Fallopian tube (tissue), 1 donor: ENCODE measurements around the genes HSPA8, OR10D3 and TBRG1.

- PRO-cap: no peak
Measured at GRCh38 chr11:121959062-121959371, 157.0 kb downstream of the BLID start.

- PRO-cap: bidirectional peak, plus-strand start at chr11:122100833, minus-strand start at chr11:122100438
Measured at GRCh38 chr11:122100073-122101121, 15.6 kb downstream of the BLID start.

DNA sequence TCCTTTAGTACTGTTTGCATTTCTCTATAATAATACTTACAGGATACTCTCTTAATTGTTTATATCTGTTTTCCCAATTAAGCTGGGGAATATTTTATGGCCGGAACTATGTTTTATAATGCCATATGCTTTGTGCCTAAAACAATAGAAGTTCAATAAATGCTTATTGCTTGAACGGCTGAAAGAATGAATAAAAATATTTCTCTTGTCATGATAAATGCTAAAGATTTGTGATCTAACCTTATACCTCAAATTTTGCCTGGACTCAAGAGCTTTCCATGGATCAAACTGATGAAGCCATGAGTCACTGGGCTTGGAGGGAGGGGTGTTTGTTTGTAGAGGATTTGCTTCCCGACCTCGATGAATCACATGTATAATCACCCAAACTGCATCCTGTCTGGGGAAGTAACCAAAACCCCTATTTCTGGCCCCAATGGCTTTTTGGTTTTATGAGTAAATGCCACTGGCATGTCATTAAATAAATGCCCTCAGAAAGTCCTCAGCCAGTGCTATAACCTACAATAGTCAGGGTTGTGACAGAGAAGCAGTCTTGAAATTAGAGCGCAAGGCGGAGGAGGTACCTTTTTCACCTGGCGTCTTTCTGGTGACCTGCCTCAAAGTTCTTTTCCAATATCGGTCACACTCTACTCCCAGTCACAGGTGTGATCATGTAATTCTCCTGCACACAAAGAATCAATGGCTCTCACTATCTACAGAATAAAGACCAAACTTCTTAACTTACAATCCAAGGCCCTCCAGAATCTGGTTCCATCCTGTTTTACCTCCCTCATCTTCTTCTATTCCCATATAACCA lies 81.0 kb upstream of the BLID start:
- PRO-cap: no peak

- PRO-cap: bidirectional peak, plus-strand start at chr11:122366146, minus-strand start at chr11:122366177; bidirectional peak, plus-strand start at chr11:122366352, minus-strand start at chr11:122366205
Measured at GRCh38 chr11:122365938-122366416, 250.0 kb upstream of the BLID start.

- PRO-cap: no peak
Measured at GRCh38 chr11:122629102-122629482, 26.4 kb upstream of the UBASH3B start.

DNA sequence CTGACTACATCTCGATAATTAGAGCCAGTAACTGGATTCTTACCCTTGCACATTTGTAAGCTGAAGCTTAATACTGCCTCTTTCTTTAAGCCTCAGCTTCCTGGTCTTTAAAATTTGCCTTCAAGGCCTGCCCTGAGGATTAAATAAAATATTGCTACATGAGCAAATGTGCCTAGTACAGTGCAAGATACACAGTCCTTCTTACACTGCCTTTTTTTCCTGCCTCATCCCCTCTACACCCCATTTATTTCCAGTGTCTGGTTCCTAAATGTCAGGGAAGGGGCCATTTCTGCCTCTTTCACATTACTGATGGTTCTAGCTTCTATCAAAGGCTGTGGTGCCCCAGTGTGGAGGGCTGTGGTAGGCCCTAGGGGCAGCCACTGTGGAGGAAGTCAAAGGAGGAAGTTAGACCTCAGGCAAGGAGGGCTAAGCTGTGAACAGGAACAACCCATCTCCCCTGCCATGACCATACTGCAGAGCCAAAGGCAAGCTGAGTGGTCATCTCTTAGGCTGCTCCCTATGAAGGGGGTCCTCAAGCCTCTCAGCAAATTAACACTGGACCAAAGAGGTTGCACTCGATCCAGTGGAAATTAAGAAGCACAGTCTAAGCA lies 81.9 kb upstream of the CRTAM start:
- PRO-cap: no peak

DNA sequence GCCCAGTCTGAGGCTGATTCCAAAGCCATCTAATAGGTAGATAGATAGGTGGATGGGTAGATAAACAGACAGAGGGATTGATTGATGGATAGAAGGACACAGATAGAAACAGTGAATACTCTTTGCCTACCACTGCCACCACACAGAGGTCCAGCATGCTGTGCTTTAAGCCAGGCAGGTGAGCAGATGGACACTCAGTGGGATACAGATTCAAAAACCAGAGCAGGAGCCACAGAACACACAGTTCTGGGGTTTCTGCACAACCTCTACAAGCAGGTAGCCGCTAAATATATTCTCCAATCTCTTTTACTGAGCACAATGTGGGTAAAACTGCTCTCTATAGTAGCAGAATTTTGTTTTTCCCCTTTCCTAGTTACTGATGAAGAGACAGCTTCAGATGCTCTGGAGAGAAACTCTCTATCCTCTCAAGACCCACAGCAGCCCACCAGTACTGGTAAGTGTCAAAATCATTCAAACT lies 20.4 kb upstream of the JHY start:
- PRO-cap: no peak

- PRO-cap: bidirectional peak, plus-strand start at chr11:123061869, minus-strand start at chr11:123061794; bidirectional peak, plus-strand start at chr11:123062341, minus-strand start at chr11:123062139
Measured at GRCh38 chr11:123061115-123062257, at the start of gene HSPA8. Gene HSPA8 (minus strand): TSS chr11:123062136.

DNA sequence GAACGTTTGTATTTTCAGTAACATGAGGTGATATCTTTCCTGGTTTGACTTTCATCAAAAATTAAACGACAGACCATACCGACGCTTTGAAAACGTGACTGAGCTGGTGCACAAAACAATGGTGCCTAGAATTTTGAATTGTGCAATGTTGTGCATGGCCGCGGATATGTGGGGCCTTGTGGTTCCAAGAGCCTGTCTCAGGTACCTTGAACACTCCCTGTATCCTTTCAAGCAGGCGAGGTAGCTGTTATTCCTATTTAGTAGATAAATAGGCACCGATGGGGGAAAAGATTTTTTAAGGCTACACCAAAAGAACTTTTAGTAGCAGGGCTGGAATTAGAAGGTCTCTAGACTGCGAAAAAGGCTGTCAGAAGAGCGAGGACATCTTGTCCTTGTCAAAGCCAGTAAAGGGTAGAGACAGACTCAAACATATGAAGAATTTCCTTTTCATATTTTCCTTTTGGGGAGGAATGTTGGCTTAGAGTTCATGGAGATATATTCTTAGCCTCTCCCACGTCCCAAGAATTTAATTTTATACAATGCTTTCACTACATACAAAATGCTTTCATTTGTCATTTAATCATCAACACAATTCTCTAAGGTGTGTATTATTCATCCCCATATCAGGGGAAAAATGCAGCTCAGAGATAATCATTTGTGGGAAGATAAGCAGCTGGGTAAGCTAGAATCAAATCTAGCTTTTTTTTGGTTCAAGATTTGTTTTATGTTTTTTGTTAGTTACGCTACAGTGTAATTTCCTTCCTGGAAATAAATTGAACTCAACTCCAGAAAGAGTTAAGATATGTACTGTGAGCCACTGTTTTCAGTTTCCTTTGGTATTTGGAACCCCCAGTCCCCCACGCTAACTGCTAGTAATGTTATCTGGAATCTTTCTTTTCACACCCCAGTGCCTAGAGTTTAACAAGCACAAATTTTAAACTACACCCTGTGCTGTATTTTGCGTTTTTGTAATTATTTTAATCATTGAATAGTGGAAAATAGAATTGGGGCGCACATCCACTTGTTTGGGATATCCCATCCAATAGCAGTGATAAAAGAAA lies 1.7 kb upstream of the HSPA8 start:
- PRO-cap: unidirectional peak, minus-strand start at position 168 of the sequence; unidirectional peak, minus-strand start at position 528 of the sequence

GRCh38 chr11:123358072-123358944 lies 71.8 kb upstream of the GRAMD1B start:
- PRO-cap: no peak

GRCh38 chr11:123364061-123364520 lies 66.0 kb upstream of the GRAMD1B start:
- PRO-cap: no peak

- PRO-cap: no peak
Measured at GRCh38 chr11:123559136-123559793, 95.2 kb downstream of the SCN3B start.

DNA sequence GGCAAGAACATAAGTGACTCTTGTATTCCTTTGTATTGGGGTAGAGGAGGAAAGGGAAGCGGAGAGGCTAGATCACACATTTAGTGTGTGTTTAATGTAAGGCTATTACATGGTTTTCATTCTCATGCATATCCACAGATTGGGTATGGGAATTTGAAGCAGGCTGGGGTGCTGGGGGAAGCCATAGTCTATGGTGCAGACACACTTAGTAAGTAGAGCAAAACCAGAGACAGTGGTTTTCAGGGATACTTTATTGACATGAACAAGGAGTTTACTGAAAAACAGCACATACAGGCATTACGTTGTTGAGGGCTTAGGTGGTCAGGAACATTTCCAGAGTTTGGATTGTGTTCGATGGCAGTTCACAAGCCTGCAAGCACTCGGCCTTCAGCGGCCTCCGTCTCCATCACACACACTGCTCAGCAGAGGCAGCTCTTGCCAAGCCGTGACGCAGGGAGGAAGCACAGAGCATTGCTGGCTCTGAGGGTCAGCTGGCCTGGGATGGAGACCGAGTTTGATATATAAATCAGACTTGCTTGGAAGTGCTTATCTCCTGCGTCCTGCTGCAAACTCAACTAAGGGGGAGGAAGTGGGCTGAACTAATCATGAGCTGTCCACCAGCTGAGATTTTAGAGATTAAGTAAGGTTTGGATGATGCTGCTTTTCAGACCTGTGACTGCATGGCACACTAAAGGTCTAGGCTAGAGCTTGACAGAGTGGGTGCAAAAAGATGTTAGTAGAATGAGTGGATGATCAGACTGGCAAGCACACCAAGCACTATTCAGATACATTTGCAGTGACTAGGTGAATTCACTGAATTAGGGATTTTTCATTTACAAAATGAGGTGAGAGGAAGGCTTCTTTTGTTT lies 25.2 kb downstream of the SCN3B start:
- PRO-cap: no peak

DNA sequence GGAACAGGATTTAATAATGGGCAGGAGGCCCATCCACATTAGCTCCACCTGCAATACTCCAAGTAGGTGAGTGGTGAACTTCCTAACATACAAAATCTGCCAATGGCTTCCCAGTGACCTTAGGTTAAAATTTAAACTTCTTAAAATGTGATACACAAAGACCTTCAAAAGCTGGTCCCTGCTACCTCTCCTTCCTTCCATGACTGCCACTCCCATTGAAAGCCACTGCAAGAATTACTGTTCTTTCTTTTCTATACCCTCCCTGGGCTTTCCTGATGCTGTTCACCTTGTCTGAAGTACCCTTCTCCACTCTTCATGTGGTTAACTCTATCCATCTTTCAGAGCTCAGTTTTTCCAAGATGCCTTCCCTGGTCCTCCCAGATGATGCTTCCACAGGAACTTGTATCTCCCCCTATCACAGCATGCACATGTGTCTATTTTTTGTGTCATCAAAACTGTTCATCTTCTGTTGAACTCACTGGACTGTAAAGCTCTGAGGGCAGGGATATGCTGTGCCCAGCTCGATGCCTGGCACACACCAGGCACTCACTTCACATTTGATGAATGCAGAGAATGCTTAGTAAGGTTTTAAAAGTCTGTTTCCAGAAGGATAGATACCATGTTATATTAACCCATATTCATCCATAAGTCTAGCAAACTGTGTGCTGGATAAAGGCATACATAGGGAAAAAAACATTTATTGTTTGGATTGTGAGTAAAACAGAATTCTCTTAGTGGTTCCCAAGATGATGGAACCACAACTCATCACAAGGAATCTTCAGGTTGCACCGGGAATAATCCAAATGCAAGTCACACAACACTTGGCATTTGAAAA lies 7.1 kb downstream of the ZNF202 start:
- PRO-cap: no peak

DNA sequence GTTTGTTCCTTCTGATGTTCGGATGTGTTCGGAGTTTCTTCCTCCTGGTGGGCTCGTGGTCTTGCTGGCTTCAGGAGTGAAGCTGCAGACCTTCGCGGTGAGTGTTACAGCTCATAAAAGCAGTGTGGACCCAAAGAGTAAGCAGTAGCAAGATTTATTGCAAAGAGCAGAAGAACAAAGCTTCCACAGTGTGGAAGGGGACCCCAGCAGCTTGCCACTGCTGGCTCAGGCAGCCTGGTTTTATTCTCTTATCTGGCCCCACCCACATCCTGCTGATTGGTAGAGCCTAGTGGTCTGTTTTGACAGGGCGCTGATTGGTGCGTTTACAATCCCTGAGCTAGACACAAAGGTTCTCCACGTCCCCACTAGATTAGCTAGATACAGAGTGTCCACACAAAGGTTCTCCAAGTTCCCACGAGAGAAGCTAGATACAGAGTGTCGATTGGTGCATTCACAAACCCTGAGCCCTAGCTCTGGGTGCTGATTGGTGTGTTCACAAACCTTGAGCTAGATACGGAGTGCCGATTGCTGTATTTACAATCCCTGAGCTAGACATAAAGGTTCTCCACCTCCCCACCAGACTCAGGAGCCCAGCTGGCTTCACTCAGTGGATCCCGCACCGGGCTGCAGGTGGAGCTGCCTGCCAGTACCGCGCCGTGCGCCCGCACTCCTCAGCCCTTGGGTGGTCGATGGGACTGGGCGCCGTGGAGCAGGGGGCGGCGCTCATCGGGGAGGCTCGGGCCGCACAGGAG lies 12.9 kb upstream of the OR10D3 start:
- PRO-cap: no peak

DNA sequence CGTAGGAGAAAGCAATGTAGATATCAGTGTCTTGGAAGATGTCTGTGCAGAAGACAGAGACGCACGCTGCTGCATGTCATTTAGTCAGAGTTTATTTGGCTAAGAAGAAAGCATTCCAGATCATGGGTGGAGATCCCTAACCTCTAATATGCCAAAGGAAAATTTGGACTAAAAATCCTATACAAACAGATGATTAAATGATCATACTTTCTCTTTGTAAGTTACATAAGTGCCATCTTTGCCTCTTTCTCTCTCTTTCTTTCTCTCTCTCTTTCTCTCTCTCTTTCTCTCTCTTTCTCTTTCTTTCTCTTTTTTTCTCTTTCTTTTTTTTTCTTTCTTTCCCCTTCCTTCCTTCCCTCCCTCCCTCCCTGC lies at the start of gene OR10D3:
Gene OR10D3, plus strand, starts transcription at position 178 of the 372 bp plus-strand sequence.
- PRO-cap: no peak

DNA sequence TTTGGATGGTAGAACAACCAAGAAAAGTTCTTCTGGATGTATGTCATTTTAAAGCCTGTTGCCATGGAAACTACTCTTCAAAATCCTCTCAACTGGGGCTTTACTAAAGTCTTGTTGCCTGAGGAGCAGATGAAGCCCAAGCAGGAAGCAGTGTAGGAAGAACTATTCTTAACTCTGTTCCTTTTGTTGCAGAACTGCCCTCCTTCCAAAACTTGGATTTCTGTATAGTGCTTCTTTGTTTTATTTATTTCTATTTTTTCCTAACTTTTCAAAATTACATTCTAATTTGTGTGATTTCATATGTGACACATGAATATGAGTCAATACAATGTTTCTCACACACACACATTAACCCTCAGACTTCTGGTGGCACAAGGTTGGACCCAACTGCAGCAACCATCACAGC lies 373 bp upstream of the OR8B8 start:
- PRO-cap: no peak

- PRO-cap: no peak
Measured at GRCh38 chr11:124470395-124471393, 25.2 kb upstream of the OR8B8 start.

DNA sequence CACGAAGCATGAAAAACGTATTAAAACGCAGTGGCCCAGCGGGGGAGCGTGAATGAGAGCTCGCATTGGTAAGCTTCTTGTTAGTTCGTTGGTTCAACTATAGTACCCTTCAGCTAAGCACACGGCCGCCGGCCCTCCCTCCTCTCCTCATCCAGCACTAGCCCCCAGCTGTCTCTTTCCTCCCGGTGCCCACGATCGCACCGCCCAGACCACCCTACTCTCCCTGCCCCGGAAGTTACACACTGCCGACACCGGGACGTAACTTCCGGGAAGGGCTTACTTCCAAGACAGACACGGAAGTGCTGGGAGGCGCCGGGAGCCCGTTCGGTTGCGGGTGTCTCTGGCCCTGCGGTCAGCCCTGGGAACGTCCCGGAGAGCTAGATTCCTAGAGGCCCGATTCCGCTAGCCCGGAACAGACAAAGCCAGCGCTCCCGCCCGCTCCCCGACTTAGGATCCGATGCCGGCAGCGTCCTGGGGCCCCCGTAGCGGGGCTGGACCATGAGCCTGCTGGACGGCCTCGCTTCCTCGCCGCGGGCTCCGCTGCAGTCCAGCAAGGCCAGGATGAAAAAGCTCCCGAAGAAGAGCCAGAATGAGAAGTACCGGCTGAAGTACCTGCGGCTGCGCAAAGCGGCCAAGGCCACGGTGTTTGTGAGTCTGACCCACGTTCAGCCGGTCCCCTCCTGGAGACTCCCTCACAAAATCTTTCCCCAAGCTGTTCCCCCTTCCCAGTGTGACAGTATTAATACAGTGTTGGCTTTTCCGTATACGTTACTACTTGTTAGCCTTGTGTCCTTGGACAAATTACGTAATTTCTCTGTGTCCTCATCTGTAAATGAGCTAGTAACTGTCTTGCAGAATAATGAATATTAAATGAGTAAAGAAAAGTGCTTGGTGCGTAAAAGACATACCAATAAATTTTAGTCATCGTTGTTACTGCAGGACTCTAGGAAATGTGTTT lies at the start of gene TBRG1:
Gene TBRG1, plus strand, starts transcription at position 279 of the 958 bp plus-strand sequence.
- PRO-cap: bidirectional peak, plus-strand start at position 290 of the sequence, minus-strand start at position 216 of the sequence; unidirectional peak, minus-strand start at position 549 of the sequence

DNA sequence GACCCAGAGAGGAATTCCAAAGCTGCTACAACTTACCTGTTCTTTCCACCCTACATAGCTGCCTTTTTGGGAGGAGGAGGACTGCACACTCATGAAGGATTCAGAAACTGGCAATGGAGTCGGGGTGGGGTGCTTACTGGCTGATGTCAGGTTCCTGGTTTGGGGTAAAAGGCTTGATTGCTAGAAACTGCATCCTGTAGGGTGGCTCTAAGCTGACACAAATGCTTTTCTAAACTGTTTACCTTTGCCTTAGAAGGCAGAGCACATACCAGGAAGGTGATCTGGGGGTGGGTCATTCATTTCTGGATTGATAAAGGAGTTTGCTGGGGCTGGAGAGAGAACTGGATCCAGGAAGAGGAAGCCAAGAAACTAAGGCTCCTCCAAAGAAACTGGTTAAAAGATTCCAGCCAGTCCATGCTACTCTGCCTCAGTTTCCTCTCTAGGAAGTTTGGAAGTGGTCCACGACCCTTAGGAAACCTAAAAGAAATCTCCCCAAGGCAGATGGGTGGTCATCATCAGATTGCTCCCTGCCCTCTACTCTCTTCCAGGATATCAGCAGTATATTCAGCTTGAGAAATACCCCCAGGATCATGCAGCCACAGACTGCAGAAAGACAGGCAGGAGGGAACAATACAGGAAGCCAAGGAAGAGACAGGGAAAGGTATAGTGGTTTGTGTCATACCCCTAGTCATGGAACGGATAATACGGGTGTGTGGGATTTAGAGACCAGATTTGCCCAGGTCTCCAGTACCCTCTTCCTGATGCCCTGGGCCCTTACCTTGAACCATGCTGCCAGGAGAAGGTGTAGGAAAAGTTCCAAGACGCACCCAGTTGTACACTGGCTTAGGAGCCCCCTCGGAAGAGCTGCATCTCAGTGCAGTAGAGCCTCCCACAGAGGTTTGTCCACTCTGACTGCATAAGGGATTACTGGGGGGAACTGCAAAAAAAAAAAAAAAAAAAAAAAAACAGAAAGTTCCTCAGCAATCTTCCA lies 2.8 kb downstream of the VSIG2 start:
- PRO-cap: bidirectional peak, plus-strand start at position 340 of the sequence, minus-strand start at position 109 of the sequence